Endothelial cell (in vitro differentiated cells): Measurements from ENCODE around the gene FECH.

DNA sequence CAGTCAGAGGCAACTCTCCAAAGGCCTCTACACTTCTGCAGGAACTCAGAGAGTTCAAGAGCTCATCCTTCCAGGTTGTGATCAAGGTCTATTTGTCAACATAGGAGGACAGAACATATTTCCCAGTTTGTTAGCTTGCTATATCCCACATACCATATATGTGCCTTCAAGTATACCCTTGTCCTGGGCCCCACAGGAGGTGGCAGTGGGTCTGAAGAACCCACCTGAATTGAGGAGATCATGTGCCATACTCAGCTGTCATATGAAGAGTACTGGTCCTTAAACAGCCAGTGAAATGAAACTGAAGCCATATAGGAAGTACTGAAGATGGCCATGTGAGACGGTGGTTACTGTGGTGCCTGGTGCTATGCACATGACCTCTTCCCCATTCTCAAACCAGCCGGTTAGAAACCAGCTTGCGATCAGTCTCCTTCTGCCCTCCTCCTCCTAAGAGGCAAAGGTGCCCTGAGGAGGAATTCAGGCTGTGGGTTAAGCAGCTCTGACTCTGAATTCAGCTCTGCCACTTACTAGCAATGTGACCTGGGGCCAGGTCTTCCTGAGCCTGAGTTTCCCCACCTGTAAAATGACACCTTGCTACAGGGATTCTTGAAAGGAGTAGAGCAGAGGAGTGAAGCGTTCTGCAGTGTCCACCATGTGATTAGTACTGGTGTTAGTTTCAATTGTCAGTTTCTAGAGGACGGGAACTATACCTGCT, 5.3 kb downstream of the FECH start:
- PRO-cap, result no peak

- PRO-cap, result bidirectional peak, plus-strand start at chr18:57586548, minus-strand start at chr18:57586616; bidirectional peak, plus-strand start at chr18:57586814, minus-strand start at chr18:57586732; unidirectional peak, minus-strand start at chr18:57586915
These were observed at the start of gene FECH for GRCh38 chr18:57586239-57587371. TSS of gene FECH (minus strand) at chr18:57586702.

DNA sequence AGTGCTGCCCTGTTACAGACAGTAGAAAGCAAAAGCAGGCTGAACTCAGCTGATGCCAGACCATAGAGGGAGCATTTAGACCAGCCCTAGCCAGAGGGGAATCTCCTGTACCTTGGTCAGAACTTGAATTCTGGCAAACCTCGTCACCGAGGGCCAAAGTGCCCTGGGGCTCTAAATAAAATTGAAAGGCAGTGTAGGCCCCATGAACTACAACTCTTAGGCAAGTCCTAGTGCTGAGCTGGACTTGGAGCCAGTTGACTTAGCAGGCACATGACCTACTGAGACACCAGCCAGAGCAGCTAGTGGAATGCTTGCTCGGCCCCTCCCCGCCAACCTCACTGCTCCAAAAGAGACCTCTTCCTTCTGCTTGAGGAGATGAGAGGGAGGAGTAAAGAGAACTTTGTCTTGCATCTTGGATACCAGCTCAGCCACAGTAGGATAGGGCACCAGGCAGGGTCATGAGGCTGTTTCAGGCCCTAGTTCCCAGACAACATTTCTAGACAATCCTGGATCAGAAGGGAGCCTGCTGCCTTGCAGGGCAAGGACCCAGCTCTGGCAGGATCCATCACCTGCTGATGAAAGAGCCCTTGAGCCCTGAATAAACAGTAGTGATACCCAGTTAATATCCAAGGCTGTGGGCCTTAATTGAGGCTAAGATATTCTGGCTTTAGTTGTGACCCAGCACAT, 90.6 kb downstream of the ATP8B1 start:
- PRO-cap, result no peak

DNA sequence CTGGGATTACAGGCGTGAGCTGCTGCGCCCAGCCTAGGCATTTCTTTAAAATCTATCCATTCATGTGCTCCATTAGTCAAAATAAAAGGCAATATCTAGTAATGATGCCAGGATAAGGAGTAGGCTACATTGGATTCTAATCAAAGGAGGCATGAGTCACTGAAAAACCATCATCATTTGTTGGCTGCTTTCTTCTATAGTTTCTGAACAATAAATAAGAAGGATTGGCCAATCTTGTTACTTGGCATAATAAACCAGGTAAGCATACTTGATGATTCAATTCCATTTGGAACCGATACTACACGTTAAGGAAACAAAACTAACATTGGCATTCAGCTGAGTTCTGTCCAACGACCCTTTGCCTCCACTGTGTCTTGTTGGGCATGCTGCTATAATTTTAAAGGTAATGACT, 27.2 kb downstream of the ATP8B1 start:
- PRO-cap, result no peak

DNA sequence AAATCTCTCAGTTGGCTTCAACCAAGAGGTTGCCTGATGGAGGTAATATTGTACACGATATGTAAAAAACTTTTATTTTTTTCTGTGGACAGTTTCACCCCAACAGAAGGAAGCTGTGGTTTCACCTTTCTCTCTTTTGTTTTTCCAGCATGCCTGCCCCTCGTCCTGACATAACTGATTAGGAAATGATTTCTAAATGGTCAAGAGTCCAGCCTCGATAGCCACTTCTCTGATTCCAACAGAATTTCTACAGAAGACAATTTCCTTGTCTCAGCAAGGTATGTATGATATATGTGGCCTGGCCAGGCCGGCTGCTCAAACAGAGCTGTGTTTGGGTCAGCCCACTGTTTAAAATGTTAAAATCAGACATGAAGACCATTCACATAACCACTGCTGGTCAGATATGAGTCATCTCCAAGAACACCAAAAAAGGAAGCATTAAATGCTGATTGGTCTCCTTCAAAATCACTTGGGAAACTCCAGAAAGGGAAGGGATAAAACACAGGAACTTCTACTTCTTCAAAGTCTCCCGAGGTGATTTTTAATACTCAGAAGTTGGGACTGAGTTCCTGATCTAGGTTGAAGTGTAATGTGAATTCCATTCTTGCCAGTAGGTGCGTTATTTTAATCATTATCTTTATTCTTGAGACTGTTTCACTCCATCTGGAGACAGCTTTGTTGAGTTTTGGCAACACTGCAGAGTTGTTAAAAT, 22.3 kb downstream of the ATP8B1 start:
- PRO-cap, result bidirectional peak, plus-strand start at position 525 of the sequence, minus-strand start at position 355 of the sequence

DNA sequence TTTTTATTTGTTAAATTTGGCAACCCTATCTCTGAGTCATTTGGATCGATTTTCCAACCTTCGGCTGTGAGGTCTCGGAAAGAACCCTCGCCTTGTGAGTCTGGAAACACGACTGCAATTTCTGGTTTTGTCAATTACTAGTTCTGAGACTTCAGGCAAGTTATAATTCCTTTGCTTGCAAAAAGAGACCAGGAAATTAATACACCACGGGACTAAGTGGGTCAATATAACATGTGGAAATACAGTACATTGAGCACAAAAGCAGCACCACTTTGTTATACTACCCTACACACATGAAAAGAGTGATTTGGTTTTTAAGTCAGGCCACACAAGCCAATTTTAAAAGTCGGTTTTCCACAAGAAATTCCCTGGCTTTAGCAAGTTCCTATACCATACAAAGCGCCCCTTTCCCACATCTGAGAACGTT, 13.9 kb downstream of the ATP8B1 start:
- PRO-cap, result no peak

- PRO-cap, result no peak
These were observed 9.5 kb downstream of the ATP8B1 start for GRCh38 chr18:57793397-57794275.

DNA sequence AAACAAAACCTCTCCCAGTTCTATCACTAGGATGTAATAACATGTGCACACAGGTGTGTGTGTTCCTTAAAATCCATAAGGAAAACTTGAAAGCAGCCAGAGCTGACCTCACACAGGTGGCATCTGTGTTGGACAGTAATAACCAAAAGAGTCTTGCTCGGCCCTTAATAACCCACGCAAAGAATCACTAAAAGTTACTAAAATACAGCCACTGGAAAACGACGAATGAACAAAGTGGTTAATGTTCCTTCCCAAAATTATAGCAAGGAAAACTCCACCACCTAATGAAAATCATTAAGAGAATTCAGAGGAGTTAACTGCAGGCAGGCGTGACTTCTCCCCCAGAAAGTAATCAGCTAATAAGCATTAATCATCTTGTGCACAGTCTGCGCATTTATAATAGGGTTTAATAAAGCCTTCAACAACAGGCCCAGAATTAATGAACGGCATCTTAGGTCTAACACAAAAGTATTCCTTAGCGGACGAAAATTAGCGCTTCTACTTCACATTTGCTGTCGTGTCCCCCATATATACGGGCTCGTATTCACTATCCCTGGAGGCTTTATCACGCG, 2.0 kb downstream of the ATP8B1 start:
- PRO-cap, result no peak

GRCh38 chr18:58043832-58044183, 218 bp upstream of the NEDD4L start:
- PRO-cap, result bidirectional peak, plus-strand start at chr18:58044211, minus-strand start at chr18:58043967

DNA sequence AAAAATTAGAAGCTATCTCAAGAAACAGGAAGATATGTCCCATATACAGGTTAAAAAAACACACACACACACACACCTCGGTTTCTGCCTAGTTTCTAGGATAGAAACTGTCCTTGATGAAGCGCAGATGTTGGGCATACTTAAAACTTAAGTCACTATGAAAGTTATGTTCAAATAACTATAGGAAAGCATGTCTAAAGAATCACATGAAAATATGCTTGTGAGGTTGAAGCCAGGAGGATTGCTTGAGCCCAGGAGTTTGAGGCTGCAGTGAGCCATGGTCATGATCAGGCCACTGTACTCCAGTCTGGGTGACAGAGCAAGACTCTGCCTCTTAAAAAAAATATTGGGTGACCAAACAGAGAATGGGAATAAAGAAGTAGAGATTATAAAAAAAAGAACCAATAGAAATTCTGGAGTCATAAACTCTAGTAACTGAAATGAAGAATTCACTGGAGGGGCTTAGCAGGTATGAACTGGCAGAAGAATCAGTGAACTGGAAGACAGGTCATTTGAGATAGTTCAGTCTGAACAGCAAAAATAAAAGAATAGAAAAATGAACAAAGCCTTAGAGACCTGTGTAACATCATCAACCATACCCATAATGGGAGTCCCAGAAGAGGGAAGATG, 27.1 kb downstream of the NEDD4L start:
- PRO-cap, result no peak

- PRO-cap, result no peak
These were observed 58.8 kb downstream of the NEDD4L start for GRCh38 chr18:58102775-58103211.

- PRO-cap, result no peak
These were observed 127.7 kb downstream of the NEDD4L start for GRCh38 chr18:58171640-58172264.

DNA sequence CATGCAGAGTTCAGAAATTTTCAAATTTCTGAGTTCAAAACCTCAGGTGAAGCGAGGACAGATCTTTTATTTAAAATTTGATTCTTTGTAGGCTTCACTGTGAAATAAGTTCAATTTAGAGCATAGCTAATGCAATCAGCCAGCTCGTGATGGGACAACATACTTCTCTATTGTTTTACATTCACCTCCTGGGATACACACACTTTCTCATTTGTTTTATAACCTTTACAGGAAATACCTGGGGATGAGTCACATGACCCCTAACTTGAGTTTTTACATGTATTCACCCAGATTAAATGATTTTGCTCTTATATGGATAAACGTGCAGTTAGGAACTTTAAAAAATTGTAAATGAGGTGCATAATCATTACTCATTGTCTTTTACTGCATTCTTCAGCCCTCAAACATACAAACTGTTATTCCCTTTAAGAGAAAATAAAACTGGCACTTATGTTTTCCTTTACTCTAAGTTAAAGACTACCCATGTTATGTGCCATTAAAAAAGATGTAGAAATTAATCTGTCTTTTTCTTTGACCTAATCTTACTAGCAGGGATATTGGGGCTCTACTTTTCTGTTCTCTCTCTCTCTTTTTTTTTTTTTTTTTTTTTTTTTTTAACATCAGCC, 152.2 kb downstream of the NEDD4L start:
- PRO-cap, result no peak

- PRO-cap, result no peak
These were observed 177.2 kb downstream of the NEDD4L start for GRCh38 chr18:58221053-58221726.

GRCh38 chr18:58225069-58225391, 181.0 kb downstream of the NEDD4L start:
- PRO-cap, result no peak

GRCh38 chr18:58254799-58255730, 211.0 kb downstream of the NEDD4L start:
- PRO-cap, result no peak

GRCh38 chr18:58276564-58277747, 232.9 kb downstream of the NEDD4L start:
- PRO-cap, result no peak

GRCh38 chr18:58287409-58288253, 243.6 kb downstream of the NEDD4L start:
- PRO-cap, result no peak

DNA sequence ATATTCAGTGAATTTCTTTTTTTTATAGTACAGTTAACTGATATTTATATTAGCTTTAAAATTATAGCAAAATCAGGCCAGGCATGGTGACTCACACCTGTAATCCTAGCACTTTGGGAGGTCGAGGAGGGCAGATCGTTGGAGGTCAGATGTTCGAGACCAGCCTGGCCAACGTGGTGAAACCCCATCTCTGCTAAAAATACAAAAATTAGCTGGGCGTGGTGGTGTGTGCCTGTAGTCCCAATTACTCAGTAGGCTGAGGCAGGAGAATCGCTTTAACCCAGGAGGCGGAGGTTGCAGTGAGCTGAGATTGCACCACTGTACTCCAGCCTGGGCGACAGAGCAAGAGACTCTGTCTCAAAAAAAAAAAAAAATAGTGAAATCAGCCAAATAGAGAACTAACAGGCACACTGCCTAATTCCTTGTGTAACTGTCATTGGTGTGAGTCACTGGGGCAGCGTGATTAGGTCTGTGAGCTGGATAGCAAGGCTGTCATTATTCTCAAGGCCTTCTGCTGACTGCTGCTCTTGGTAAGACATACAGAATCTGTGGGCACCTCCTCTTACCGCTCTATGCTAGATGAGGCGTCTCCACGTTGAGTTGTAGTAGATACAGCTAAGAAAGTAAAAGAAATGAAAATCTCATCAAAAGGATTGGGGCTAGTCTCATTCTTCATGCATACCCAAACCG, 270.2 kb downstream of the NEDD4L start:
- PRO-cap, result no peak

DNA sequence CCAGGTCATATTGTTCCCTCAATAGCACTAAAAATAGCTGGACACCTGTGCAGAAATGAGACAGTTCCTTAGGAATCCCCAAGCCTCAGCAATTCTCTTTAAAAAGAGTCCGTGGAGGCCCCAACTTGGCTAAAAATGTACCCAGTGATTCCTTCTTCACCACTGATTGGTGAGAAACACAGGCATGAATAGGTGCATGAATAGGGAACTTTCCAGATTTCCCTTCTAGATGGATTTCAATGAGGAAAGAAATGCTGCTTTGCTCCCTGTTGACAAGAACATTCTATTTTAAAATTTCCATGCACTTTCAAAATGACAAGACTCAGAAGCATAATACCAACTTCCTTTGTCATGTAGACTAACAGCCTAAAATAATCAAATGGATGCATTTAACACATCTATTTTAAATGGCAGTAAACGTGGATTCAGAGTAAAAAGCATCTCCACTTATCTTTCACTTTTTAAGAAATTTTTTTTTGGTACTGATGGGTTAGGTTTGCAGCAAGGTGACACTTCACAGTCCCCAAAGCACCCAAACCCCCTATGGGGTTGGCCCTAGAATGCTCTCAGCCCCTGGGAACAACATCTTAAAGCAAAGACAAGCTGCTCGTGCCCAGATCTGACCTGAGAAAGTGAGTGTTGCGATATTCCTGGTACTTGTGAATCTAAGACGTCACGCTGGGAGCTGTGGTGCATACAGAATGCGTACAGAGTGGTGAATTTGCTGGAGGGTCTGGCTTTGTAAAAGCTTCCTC, 181.9 kb downstream of the ALPK2 start:
- PRO-cap, result no peak